Endothelial cell (in vitro differentiated cells): ENCODE measurements around a stretch of chr5.

- PRO-cap: no peak
These were observed 448.9 kb upstream of the CLINT1 start for GRCh38 chr5:158307979-158308207.

DNA sequence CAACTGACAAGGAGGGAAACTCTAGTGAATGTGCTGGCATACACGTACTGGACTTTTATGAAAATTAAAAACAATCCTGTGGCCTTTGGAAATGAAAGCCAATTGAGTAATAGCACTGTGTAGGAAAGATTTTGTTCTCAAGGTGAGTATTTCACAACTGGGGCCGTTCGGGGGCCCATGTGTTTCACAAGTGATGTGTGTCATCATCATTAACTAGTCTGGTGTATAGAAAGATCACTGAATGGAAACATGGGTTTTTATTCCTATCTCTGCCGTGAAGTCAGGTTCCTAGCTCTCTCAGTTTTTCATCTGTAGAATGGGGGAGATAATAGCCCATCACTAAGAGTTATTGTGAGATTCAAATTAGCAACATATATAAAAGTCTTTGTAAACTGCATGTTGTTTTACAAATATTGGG lies 605.1 kb upstream of the CLINT1 start:
- PRO-cap: no peak

DNA sequence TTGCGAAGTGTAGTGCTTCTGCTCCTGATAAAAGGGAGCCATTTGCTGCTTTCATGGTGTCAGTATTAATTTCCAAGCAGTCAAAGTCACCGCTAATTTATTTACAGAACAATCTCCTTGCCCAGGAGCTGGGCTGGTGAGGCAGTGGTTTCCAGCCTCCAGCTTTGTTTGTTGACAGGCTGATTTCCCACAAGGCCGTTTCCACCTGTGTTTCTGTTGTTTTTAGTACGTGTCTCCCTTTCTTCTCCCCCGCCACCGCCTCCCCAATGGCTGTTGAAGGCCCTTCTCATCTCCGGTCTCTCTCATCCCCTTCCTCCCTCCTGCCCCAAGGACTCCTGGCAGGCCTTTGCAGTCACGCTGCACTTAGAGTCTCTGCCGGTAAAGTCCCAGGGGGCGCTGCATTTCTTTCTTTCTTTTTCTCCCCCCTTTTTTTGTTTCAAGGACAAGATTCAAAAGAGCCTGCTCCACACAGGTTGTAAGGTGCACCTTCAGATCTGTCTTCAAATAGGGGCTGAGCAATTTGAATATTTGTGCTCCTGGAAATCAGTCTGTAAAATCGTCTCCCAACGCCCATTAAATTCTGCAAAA lies 422.6 kb downstream of the EBF1 start:
- PRO-cap: no peak

- PRO-cap: no peak
These were observed 371.8 kb downstream of the EBF1 start for GRCh38 chr5:158727721-158728588.

DNA sequence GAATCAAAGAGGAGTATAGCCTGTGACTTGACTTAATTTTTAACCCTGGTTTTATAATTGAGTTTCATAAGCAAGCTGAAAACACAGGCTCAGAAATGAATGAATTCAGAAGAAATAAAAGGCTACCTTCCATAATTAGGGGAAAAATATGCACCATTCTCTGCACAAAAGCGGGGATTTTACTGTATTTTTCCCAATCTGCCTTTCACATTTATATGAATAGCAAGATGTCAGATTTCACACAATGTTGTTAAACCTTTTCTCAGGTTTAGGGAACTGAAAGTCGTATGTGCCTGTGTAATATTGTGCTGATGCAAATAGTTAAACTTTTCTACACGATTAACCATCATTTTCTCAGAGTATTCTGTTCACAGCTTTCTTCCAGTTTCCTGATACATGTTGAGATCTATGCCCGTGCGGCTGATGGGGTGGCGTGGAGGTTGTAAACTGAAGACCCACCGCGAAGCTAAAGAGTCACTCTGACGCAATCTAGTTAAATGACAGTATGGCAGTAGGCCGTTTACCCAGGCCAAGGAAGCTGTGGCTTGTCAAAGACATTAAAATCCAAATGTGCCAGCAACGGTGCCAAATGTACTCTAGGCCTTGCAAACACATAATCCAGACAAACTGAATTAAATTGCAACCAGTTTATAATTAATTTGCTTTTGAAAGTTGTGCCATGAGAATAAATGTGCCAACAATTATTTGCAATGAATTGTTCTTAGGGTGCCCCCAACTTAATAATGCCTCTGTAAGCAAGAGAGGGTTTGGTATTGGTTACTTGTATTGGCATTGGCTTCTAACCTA lies 145.7 kb downstream of the EBF1 start:
- PRO-cap: no peak

- PRO-cap: no peak
These were observed 104.0 kb downstream of the EBF1 start for GRCh38 chr5:158995688-158996055.

GRCh38 chr5:159034584-159034872 lies 65.2 kb downstream of the EBF1 start:
- PRO-cap: no peak

GRCh38 chr5:159062108-159062679 lies 37.5 kb downstream of the EBF1 start:
- PRO-cap: no peak

DNA sequence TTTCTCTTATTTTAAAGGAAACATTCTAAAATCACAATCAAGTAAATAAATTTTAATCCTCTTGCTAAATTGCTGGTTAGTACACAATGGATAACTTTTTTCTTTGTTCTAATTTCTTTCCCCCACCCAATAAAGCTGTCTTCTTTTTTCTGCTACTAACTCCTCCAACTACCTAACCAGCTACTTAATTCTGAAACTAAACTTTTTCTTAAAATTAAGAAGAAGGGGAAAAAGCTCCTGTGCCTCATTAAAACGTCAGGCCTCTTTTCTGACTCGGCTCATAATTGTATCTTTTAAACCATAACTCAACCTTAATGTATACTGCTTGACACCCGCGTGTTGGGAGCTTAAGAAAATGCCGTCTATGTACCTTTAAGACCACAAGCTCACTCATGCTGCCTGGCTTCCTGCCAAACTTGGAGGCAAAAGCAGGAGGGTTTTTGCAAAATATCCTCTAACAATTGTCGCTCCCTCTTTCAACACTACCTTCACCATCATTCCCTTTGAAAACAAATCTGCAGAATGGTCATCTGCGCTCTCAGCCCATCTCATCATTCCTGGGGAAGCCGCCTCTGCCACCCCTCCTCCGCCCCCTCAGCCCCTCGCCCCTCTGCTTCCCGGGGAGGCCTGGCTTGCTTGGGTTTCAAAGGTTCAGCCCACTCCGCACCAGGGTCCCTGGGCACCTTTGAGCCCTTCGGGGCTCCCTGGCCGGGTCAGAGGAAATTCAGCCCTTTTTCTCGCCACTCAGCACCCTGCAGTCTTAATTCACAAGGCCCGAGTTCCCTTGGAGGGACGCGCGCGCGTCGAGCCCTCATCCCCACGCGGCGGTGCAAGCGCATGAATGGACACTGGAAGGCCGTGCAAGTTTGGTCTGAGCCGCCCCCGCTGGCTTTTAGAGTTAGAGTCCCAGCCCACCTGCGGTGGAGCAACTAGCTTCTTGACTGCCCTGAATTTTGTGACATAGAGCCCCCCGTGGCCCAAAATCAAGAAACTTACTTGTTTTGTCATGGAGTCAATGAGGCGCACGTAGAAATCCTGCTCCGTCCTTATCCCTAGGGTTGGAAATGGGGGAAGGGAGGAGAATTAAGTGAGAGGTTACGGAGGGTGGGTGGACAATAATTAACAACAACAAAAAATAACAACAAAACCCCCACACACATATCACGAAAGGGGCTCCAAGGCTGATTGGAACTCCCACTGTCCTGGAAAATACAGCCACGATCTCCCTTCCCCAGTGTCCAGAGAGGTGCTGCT lies 4.7 kb downstream of the EBF1 start:
- PRO-cap: no peak

GRCh38 chr5:159101491-159101832 lies 1.7 kb upstream of the EBF1 start:
- PRO-cap: no peak

DNA sequence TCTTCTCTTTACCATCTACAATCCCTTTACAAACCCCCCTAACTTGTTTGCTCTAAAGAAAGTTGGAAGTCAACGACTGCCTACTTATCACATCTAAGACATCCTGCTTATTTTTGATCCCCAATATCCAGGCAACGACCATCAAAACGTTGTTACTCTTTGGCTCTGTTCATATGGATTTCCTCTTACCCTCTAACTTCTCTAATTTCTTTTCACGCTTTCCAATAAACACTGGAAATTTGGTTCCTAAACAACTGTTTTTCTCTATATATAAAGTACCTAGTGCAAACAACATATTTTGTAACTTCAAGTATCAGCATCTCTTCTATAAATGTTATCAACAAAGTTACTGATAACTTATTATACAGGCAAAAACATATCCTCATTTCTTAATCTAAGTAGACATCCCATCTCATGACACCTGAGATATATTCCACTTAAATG lies 13.9 kb downstream of the RNF145 start:
- PRO-cap: no peak

- PRO-cap: no peak
These were observed 886 bp upstream of the RNF145 start for GRCh38 chr5:159210143-159210734.

- PRO-cap: no peak
These were observed 134.7 kb upstream of the ADRA1B start for GRCh38 chr5:159781602-159781916.

GRCh38 chr5:160007627-160007988 lies 1.3 kb upstream of the TTC1 start:
- PRO-cap: no peak

- PRO-cap: no peak
These were observed 54.1 kb downstream of the PWWP2A start for GRCh38 chr5:160064919-160065827.

- PRO-cap: no peak
These were observed 46.2 kb upstream of the PWWP2A start for GRCh38 chr5:160165076-160166177.

DNA sequence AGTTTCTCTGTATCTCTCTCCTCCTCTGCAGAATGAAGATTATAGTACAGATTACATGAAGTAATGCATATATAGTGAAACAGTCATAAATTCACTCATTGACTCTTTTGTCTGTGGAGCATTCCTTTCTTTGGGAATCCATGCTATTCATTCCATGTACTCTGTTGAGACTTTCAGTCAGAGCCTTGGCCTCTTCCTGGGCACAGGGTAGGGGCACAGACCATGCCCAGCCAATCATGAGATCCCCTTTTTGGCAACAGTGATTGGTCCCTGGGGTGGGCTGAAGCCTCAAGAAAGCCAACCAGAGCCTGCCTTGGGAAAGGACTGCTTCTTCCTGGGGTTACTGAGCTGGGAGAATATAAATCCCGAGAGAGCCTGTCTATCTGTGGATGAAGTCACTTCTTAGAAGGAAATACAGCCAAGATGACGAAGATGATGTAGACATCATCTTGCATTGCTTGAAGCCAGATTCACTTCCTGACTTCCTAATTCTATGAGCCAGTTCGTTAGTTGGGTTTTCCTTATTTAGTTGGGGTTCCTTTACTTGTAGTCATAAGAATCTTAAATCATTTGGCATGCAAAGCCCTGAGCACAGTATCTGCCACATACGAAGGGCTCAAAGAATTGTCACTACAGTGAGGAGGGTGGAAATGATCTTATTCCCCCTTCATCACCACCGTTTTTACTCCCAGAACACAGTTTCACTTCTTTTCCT lies 50.0 kb upstream of the PWWP2A start:
- PRO-cap: no peak

- PRO-cap: no peak
These were observed 32.7 kb downstream of the FABP6 start for GRCh38 chr5:160261929-160262531.

GRCh38 chr5:160293789-160294273 lies 18.5 kb downstream of the CCNJL start:
- PRO-cap: bidirectional peak, plus-strand start at chr5:160294160, minus-strand start at chr5:160293996

DNA sequence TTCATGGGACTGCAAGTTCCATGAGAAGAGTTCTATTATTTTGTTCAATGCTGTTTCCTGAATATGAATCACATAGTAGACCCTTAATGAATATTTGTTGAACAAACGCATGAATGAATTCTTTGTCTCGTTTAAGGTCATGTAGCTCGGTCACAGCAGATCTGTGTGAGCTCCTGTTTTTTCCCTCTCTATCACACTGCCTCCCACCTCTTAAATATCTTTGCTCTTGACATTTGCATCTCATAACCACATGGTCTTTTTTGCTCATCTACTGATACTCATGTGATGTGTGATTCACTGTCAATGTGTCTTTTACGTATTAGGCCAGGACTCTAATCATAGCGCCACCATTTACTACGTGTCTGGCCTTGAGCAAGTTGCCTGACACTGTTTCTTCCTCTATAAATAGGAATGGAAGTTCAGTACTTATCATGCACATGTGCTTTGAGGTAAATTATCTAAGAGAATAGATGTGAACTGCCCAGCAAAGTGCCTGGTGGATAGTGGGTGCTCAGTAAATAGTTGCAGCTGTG lies 37.5 kb downstream of the PTTG1 start:
- PRO-cap: no peak